ENCODE results near the genes MAGEB6, NR0B1, FAM47A and SRPX.

DNA sequence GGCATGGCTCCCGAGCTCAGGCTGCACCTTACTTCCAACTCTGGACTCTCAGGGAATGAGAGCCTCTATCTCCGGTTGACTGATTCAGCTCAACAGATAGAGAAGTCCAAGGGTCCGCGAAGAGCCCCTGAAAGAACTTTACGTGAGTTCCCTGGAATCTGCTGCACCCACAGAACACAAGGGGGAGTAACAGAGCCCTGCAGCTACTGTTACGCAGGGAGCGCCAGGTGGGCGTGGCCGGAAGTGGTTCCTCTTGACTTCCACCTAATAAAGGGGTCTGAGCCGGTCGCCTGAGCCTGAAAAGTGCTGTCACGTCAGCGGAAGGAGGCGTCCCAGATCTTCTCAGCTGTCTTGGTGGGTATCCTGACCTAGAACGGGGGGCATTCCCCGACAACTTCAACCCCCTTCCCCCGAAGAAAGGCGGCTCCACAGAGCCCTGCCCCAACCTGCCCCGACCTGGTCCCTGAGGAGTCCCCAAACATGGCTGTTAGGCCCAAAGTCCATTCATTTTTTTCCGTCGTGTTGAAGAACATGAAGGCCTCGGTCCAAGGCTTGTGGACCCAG lies at the start of gene MAGEB6:
MAGEB6 (plus strand) TSS at position 267 of the 564 bp plus-strand sequence.
- PRO-cap, 2 experiments = no peak in any of the 2 experiments

- PRO-cap, 2 experiments = no peak in any of the 2 experiments
Observed at GRCh38 chrX:28586052-28586775, 1.0 kb upstream of the IL1RAPL1 start.

DNA sequence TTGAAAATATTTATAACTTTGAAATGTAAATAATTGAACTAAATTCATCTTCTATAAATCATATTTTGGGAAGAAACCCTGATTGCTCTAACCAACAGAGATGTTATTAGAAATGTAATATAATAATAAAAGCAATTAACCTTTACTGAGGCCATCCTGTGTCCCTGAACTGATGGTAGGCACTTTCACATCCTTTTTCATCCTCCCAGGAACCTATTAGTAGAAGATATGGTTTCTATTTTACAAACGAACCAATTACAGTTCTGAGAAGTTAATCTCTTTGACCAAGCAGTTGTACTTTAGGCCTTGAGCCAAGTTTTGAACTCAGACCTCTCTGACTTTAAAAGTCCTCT lies 789.3 kb upstream of the MAGEB2 start:
- PRO-cap, 2 experiments = no peak in any of the 2 experiments

DNA sequence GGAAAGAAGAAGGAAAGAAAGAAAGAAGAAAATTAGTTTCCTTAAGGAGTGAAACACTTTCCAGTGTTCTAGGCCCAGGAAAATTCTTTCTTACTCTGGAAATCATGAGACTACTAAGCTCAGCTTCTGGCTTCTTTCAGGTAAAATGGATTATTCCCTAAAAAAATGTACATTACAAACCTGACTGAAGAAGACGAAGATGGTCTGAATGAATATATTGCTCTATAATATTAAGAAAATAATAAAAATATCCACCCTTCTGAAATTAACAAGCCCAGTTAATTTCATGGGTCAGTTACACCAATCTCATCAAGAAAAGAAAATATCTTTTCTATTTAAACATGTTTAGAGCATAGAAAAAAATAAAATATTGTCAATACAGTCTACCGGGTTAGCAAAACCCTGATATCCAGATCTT lies 118.0 kb upstream of the MAGEB2 start:
- PRO-cap, 2 experiments = no peak in any of the 2 experiments

- PRO-cap, 2 experiments = no peak in any of the 2 experiments
Observed at GRCh38 chrX:30308888-30309892, at the start of gene NR0B1. Gene NR0B1, minus strand, starts transcription at chrX:30309390.

GRCh38 chrX:31266619-31267438 lies 195.0 kb upstream of the FTHL17 start:
- PRO-cap, 2 experiments = no peak in any of the 2 experiments

DNA sequence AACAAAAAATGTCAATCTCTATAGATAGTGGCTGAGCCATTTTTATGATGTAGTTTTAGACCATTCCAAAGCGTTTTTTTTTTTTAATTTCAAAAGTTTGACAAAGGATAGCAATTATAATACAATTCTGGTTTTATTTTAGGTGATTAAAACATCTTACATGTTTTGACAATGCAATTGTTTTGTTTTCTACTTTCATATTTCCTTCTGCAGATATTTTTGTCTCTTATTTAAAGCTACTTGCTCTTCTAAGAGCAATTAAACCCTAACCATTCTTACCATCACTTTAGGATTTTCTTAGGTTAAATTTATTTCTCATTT lies 605.1 kb upstream of the FTHL17 start:
- PRO-cap, 2 experiments = no peak in any of the 2 experiments

GRCh38 chrX:31932283-31932734 lies 860.5 kb upstream of the FTHL17 start:
- PRO-cap, 2 experiments = no peak in any of the 2 experiments

DNA sequence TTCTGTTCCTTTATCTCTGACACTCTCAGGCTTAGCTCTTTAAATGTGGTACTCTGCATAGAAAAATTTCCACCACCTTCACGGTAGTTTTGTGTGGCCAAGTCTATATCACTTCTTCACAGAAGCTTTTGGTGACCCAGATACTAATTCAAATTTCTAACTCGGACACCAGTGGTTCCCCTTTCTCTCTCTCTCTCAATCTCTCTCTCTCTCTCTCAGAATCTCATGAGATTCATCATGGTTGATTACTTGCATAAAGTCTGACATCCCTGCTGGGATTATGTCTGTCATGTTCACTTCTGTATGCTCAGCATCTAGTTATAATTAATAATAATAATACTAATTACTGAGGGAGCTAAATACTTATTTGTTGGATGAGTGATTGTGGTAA lies 1033.9 kb downstream of the DMD start:
- PRO-cap, 2 experiments = no peak in any of the 2 experiments

GRCh38 chrX:32593399-32593726 lies 618.0 kb downstream of the DMD start:
- PRO-cap, 2 experiments = no peak in any of the 2 experiments

DNA sequence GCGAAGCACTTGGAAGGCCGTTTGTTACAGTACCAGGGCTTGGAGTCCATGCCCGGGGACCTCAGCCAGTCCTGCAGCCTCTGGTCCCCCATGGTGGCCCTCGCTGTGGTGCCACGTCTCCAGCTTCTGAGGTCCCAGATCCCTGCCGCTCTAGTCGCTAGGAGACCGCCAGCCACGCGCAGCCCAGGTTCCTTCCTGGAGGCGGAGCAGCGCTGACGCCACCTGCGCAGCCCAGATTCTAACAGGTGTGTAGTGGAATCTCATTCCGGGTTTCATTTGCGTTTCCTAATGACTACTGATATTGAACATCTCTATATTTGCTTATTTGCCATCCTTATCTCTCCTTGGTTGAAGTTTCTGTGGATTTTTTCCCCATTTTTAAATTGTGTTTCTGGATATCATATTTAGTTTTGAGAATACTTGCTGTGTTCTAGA lies at the start of gene FAM47A:
FAM47A (minus strand) TSS at position 128 of the 435 bp plus-strand sequence.
- PRO-cap, 2 experiments = no peak in any of the 2 experiments

- PRO-cap, 2 experiments = no peak in any of the 2 experiments
Observed at GRCh38 chrX:35439875-35440130, 358.3 kb upstream of the MAGEB16 start.

GRCh38 chrX:36958625-36959123 lies 49.5 kb upstream of the FAM47C start:
- PRO-cap, 2 experiments = no peak in any of the 2 experiments

GRCh38 chrX:36962892-36963936 lies 45.0 kb upstream of the FAM47C start:
- PRO-cap, 2 experiments = no peak in any of the 2 experiments

GRCh38 chrX:37627531-37627792 lies 56.0 kb downstream of the LANCL3 start:
- PRO-cap, 2 experiments = no peak in any of the 2 experiments

DNA sequence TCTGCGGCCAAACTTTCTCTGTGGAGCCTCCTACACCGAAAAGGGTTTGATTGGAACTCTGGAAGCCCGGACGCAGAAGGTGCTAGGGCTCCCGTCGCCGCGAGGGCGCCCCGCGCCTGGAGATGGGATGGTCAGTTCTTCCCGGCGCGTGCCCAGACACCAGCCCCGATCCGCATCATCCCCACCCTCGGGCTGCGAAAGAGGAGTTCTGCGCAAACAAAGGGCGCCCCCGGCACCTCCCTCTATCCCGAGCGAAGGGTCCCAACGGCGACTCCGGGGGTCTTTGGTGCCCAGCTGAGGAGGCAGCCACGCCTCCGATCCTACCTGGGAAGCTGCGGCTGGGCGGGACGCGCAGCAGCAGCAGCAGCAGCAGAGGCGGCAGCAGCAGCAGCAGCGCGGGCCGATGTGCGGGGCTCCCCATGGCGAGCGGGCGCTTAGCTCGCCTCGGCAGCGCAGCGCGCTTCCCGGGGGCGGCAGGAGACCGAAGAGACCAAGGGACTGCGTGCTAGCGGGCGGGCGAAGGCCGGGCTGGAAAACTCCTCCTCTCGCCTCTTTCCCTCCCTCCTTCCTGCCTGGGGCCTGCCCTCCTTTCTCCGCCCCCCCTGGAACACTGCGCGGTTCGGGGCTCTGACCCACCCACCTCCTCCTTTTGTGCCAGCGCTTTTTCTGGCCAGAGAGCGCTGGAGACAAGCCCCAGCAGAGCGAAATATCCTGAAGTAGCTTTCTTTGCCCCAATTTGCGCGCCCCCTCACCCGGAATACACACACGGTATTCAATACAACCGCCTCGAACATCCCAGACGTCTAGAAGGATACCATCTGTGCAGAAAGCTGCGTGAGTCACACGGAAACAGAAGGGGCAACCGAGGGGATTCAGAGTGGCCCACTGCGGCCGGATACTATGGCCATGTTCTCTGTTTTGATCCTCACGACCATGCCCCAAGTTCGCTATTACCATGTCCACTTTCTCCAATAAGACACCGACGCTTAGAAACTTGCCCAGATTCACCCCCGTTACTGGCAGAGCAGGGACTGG lies at the start of gene SRPX:
SRPX (minus strand) TSS at position 500 of the 1,035 bp plus-strand sequence.
- PRO-cap, 2 experiments = no peak in any of the 2 experiments

DNA sequence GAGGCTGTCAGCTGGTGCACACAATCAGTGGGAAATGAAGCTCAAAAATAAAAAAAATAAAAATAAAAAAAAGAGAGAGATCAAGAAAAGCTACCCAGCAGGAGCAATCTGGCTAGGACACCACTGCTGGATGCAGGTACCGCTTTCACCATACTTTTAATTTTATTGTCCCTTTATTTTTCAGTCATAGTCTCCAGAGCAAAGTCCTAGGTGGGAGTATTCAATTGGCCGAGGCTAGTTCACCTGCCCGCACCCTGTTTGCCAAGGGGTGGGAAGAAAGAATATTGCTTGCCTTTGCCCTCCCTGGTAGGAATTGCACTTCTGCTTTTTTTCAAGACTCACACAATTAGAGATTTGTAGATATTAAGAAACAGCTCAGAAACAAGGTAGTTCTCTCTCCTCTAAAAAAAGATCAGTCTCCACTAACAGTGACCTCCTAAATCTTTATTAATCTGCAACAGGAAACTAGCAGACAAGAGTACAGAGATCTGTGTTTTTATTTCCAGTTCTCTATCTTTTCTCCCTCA lies 9.2 kb upstream of the RPGR start:
- PRO-cap, 2 experiments = no peak in any of the 2 experiments

DNA sequence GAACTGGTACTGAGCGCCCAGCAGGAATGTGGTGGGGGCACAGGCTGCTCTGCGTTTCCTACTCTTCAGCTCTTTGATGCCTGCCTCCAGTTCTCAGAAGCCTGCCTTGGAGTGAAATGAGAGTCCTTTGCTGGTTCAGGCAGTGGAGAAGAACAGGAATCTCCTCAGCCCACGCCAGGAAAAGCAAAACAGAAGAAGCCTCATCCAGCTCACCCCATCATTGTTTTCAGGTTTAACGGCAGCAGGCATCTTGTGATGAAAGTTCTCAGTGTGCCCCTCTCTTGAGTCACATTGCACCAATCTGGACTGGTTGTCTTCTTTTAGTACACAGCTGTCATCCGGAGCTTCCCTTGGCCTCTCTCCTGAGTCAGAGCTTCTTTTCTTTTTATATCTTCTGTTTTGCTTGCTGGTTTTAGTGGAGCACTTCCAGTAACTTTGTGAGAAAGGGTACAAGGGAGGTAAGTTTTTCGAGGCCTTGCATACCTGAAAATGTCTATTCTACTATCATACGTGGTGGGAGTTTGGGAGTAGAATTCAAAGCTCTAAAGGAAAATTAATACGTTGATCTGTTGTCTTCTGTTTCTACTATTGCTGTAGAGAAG lies 51.0 kb downstream of the TSPAN7 start:
- PRO-cap, 2 experiments = no peak in any of the 2 experiments

- PRO-cap, 2 experiments = peak in 2 of 2 experiments; most common plus-strand start chrX:38805454 (in 1); most common minus-strand start chrX:38805416 (in 2)
Observed at GRCh38 chrX:38805292-38805613, 4.0 kb downstream of the MID1IP1 start.

- PRO-cap, 2 experiments = no peak in any of the 2 experiments
Observed at GRCh38 chrX:39145017-39145477, 343.8 kb downstream of the MID1IP1 start.

Data from cytotoxic T cell (primary cell).